HL-60 (cell line): ENCODE measurements around a stretch of chr1.

GRCh38 chr1:64836447-64837375, 91.8 kb downstream of the RAVER2 start:
- RRBS: no CpG with 5 or more reads among the region's 14 CpGs

GRCh38 chr1:64870641-64870864, 95.8 kb downstream of the JAK1 start:
- RRBS: no CpG with 5 or more reads among the region's 1 CpG

DNA sequence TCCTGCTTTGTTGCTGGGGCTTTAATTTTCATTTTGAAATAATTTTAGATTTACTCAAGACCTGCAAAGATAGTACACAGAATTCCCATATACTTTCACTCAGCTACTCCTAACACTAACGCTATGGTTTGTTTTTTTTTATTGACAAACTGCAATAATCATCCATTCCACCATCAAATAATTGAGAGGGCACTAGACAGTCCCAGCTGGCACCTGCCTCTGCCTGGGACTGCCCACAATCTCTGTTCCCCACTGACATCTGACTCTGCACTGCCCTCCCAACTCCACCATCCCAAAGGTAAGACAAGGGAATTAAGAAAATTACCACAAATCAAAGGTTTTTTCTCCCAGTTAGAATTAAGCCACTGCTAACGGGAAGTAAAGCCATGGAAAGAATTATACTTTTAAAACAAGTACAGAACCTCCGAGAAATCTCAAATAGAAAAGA, 33.7 kb downstream of the JAK1 start:
- RRBS: no CpG with 5 or more reads among the region's 3 CpGs

- RRBS: no CpG with 5 or more reads among the region's 28 CpGs
These were observed 36.8 kb upstream of the JAK1 start for GRCh38 chr1:65003011-65003639.

GRCh38 chr1:65057708-65058098, 90.3 kb upstream of the AK4 start:
- RRBS: no CpG with 5 or more reads among the region's 2 CpGs

DNA sequence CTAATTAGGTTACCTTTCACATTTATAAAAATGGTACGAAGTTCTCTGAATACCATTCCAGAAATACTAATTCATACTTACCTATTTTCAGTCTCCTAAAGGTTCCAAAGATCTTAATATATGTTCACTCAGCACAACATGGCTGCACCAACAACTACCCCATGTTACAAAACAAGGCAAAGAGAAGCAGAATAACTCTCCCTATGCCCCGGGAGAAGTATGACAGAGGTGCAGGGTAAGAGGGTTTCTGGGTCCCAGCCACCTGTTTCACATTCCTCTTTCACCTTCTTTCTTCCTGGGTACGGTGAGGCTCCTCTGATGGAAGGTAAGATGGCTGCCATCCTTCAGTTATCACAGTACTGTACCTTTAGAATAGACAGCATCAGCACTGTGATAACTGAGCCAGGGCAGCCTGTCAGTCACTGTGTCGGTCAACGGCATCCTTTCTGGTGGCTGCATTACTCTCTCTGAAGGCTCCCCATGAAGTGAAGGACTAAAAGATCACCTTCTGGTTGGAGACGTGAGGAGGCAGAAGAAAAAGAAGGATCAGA, 89.8 kb upstream of the AK4 start:
- RRBS: no CpG with 5 or more reads among the region's 6 CpGs

GRCh38 chr1:65146937-65147261, 1.1 kb upstream of the AK4 start:
- RRBS: no CpG with 5 or more reads among the region's 8 CpGs

GRCh38 chr1:65254744-65255831, 54.3 kb upstream of the DNAJC6 start:
- RRBS: 3% methylated on average over 9 of the region's 49 CpGs

- RRBS: 5% methylated on average over 26 of the region's 66 CpGs
These were observed 43.7 kb upstream of the DNAJC6 start for GRCh38 chr1:65265285-65266443.

DNA sequence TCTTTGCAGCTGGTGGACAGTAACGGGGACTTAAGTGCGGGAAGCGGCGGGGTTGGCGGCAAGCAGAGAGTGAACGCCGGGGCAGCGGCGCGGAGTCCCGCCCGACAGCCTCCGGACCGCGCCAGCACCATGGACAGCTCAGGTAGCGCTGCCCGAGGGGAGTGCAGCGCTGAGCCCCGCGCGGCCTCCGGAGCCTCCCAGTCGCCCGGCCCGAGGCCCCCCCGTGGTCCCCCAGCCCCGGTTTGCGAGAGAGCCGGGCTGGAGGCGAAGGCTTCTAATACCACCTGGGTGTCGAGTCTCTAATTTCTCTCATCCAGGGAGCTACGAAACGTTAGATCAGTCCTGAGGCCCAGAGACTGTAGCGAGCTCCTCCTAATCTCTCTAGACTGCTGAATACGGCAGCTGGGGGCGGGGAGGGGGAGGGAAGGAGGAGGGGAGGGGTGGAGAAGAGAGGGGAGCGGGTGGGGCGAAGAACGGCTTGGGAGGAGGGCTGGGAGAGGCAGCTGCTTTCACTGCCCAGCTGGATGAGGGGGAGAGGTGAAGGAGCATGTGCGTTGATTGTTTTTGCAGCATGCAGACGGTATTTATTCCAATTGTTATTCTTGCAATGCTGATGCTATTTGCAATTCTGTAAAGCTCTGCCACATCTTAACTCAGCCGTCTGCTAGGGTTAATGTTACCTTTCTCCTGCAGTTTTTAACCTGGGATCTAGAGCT, 612 bp downstream of the DNAJC6 start:
- RRBS: 6% methylated on average over 19 of the region's 42 CpGs

DNA sequence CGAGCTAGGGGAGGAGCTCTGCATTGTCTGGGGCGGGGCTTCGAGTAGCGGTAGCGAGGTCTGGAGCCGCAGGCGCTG, 308 bp upstream of the LEPR start:
- RRBS: no CpG with 5 or more reads among the region's 7 CpGs

DNA sequence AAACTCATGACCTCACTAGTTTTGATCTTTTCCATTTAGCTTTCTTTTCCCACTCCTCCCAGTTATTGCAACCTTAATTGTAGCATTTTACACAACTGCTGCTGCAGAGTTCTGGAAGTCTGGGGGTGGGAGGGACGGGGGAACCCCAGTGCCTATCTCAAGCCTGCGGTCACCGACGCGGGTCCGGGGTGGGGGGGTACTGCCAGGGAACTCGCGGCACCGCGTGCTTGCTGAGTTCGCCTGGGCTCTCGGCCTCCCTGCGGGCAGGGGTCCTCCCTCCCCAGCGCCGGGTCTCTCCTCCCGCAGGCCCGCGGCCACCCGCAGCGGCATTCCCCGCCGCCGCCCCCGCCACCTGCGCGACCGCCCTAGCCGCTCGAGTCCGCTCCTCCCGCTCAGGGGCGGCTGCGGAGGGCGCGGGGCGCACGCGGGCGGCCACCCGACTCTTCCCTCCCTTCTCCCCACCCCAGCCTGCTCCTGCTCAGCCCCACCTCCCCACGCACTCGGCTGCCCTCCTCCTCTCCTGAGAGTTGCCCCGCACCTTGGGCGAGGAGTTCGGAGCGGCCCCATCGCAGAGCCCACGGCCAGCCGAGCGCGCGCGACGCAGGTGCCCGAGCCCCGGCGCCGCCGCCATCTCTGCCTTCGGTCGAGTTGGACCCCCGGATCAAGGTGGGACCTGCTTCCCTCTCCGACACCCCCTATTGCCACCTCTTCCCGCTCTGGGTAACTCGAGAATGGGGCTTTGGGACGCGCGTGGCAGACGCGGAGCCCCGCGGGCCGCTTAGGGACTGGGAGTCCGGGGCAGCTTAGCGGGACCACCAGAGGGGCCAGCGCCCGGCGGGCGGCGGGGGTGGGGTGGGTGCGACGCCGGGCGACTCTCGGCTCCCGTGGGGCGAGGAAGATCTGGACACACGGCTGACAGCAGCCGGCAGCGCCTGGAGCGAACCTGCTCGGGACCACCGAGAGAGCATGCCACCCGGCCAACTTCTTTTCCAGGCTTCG, 105.0 kb downstream of the LEPR start:
- RRBS: 15% methylated on average over 29 of the region's 95 CpGs

DNA sequence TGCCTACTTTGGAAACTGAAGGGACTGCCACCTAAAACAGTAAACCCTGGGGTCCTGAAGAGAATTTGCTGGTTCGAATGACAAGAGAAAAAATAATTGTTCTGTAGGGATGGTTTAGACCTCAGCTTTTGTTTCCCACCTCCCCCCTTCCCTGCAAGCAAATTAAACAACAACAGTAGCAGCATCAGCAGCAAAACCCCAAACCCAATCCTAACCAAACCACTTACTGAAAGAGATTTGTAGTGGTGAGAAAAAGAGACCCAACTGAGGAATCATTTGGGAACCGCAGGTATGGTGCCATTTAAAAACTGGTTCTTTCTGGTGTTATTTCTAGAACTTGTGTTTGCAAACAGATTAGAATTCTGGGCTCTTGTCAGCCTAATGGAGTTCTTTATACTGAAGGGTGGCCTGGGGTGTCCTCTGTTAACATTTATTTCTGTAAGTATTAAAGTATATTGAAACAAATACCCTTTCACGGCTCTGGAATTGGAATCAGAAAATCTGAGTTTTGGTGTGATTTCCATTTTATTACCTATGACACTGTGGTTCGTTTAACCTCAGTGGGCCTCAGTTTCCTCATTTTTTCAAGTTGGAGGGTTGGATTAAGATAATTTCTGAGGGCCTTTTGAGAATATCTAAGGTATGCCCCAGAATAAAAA, 105.8 kb downstream of the LEPR start:
- RRBS: no CpG with 5 or more reads among the region's 4 CpGs

GRCh38 chr1:65550131-65551001, 129.9 kb downstream of the LEPR start:
- RRBS: no CpG with 5 or more reads among the region's 33 CpGs

- RRBS: no CpG with 5 or more reads among the region's 1 CpG
These were observed 19.3 kb downstream of the PDE4B start for GRCh38 chr1:65812076-65812380.

- RRBS: no CpG with 5 or more reads among the region's 6 CpGs
These were observed 364.5 kb upstream of the SGIP1 start for GRCh38 chr1:66169315-66169983.

DNA sequence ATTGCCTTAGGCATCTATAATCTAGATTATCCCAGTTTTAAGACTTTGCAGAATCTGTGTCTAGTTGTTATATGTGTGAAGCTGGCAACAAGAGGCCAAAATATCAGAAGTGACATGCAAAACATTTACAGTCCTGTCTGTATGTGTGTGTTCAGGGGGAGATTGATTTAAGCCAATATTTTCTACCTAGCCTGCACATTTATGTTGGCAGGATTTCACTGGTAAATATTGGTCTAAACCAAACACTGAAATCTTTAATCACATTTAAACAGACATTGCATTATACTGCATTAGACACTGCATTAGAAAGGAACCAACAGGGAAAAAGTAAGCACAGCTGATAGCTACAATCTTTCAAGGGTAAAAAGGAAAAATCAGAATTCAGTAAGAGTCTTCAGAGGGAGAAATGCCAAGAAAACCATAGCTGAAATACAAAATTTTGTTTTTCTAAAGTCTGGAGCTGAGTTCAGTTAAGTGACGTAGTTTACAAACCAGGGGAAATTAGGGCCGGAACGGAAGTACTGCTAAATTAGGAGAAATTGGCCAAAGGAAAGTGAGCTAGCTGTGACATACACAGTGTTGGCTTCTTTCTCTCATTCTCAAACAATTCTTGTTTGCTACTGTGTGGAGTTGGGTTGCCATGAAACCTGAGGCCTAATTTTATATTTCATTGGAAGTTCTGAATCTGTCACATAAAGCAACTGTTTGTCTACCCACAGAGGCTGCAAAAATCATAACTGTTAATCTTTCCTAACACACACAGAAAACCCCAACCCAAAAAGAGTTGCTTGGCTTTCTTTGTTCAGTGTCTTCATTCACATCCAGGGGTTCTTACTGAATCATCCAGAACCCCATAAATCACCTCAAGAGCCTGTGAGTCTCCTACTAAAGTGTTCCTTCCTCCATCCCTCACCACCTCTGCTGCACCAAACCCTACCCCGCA, 217.3 kb upstream of the SGIP1 start:
- RRBS: no CpG with 5 or more reads among the region's 4 CpGs

- RRBS: no CpG with 5 or more reads among the region's 6 CpGs
These were observed 182.3 kb upstream of the SGIP1 start for GRCh38 chr1:66351292-66352431.

DNA sequence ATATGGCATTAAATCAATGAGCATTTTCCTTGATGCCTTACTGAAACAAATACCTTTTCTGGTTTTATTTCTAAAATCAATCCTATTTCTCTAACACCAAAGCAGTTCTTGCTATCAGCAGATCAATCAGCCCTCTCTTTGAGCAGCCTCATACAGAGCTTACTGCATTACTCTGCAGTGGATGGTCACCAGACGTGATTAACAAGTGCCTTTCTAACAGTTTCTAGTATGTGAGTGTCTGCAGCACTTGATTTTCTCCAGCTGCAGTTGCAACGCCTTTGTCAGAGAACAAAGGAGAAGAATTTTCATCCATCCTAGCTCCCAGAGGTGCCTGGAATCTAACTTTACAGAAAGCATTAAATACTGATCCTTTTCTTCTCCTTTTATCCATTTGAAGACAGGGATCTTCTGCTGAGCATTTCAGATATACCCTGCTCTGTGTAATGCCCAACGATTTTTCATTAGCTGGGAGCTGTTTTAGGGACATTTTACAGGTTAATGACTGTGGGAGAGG, 177.3 kb upstream of the SGIP1 start:
- RRBS: no CpG with 5 or more reads among the region's 3 CpGs

GRCh38 chr1:66374442-66375267, 159.3 kb upstream of the SGIP1 start:
- RRBS: no CpG with 5 or more reads among the region's 2 CpGs